Skin of body (tissue), 2 donors: ENCODE measurements around the gene BEND5.

GRCh38 chr1:46677390-46678434, 6.1 kb downstream of the TEX38 start:
- RAMPAGE, long total RNA = no peak

GRCh38 chr1:46802096-46802575, 3.3 kb downstream of the CYP4B1 start:
- RAMPAGE, long total RNA = no peak

DNA sequence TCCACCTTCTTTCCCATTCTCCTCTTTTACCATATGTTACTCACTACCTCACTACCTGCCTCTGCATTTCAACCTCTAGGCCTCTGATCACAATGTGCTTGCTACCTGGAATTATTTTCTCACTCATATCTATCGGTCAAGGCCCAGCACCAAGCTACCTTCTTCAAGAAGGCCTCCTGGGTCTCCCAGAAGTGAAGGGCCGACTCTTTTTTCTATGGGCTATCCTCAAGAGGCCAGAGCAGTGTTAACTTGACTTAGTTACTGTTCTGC, 1.7 kb downstream of the CYP4A22 start:
- RAMPAGE, long total RNA = no peak

- RAMPAGE, long total RNA = no peak
These were observed 6.8 kb upstream of the FOXE3 start for GRCh38 chr1:47409106-47409854.

GRCh38 chr1:47434194-47434708, 3.6 kb upstream of the FOXD2 start:
- RAMPAGE, long total RNA = no peak

DNA sequence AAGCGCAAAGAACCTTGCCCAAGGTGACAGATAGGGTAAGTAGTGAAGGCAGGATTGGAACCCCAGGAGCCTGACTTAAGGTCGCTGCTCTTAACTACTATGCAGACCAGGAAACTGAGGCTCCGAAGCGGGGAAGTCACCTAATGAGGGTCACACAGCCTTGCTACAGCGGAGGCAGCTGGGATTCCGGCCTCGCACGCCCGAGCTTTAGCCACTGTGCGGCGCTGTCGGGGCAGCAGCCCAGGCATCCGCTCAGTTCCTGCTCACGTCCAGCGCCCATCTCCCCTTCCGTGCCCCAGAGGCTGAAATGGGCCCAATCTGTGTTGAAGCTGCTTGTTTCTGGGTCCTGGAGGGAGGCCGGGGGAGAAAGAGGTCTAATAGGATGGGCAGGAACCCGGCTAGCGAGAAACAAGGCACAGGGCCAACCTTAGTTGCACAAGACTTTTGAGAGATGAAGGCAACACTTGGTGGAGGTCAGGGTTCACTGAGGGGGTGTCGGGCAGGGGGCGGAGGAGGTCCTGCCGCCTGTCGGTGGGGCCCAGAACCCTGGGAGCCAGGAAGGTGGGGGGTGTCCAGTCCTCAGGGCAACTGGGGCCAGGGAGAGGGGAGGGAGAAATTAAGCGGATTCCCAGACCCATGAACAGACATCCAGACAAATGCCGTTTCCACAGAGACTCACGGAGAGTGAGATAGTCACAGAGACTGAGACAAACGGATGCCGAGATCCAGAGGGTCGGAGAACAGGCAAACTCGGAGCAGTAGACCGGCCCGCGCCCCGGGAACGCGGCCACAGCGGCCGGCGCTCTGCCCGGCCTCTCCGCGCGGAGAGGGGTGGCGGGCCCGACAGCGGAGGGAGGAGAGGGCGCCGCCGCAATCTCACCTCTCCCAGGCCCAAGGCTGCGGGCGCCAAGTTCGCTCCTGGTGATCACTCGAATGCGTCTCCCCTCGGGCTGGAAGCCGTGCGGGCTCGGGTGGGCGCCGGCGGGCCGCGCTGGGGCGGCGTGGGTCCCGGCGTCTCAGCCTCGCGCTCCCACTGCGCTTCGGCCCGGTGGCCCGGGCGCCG, 1.1 kb upstream of the FOXD2 start:
- RAMPAGE, long total RNA = no peak

DNA sequence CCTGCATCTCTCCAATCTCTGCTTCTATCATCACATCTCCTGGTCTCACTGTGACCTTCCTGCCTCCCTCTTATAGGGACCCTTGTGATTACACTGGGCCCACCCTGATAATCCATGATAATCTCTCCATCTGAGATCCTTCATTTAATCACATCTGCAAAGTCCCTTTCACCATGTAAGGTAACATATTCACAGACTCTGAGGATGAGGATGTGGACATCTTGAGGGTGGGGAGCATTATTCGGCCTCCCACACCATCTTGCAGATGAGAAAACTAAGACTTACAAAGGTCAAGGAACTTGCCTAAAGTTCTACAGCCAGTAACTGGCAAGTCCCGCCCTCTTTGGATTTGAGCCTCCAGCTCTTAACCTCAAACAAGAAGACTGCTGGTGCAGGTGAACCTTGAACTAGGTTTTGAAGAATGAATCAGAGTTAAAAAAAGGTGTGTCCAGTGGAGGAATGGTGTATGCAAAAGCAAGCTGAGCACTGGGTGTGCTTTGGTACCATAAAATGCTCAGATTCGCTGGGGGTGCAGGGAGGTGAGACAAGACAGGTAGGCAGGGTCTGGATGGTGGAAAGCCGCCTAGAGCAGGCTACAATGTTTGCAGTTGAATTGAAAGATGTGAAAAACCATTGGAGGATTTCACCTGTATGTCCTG, 39.6 kb downstream of the FOXD2 start:
- RAMPAGE, long total RNA = no peak

DNA sequence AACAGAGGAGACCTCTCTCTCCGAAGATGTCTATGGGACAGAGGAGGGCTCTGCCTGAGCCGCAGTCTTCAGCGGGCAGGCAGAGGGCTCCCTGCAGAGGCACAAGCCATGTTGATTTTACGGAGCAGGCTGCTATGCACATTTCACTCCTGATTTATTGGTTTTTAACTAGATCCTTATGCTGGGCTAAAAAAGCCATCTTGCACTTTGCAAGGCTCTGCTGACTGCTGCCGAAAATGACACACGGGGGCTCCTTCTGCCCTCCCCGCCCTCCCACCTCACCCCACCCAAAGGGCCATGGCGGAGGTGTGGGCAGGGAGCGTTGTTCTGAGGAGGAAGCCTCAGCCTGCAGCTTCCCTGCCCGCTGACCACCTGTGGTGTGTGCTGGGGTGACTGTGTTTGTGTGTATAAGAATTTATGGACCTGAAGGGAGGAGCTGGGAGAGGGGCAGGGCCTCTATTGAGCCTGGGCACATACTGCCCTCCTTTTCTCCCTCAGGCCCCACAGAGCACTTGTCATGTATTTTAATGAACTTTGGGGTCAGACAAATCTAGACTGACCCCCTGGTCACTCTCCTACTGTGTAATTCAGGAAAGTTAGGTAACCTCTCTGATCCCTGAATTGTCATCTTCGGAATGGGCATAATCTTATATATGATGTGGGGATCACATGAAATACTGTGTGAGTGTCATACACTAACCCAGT, 71.3 kb downstream of the FOXD2 start:
- RAMPAGE, long total RNA = no peak

DNA sequence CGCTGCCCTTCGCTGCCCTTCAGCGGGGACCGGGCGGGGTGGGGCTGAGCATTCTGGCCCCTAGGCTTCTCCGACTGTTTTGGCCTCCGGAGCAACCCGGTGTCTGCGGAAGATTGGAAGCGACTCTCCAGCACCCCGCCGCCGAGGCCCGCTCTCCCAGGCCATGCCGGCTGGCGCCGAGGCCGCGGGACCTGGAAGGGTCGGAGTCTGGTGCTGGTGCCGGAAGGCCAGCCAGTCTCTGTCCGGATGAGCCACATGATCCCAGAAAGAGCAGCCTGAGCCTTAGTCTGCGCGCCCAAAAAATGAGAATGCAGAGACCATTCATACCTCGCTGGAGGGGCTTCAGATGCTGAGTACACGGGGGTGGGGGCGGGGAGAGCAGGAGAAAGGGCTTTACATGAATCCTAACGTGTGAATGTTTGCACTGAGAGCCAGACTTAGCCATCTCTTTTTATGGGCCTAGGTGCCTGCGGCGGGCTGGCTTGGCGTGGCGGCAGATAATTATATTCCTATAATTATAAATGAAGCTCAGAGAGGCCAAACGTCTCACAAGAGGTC, 272.1 kb downstream of the FOXD2 start:
- RAMPAGE, long total RNA = no peak

- RAMPAGE, long total RNA = no peak
These were observed 270.9 kb downstream of the TRABD2B start for GRCh38 chr1:47726283-47726725.

- RAMPAGE, long total RNA = no peak
These were observed 232.1 kb downstream of the TRABD2B start for GRCh38 chr1:47764824-47765802.

GRCh38 chr1:47808665-47809143, 188.5 kb downstream of the TRABD2B start:
- RAMPAGE, long total RNA = no peak

DNA sequence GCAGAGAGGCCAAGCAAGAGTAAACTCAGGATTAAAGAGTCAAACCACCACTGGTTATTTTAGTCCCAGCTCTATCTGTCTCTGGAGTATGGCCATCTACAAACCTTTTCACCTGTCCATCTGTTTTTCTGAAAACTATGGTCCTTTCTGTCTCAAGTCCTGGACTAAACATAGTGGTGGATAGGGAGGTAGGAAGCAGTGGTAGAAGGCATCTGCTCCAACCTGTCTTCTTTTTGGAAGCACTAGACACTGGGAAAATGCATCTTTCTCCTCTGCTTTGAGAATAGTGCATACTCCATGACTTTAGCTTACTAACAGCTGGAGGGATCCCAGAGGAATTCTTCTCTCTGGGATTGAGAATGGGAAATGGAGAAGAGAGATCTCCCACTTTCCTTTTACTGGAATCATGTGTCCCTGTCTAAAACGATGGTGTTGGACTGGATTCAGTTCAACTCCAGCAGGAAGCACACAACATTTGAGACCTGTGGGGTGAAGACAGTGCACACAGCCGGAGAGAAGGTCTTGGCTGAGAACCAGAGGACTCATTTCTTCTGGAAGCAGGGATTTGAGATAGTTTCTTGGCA, 58.8 kb downstream of the TRABD2B start:
- RAMPAGE, long total RNA = no peak

- RAMPAGE, long total RNA = no peak
These were observed 4.6 kb downstream of the TRABD2B start for GRCh38 chr1:47992527-47993068.

- RAMPAGE, long total RNA = no peak
These were observed 8.0 kb upstream of the SLC5A9 start for GRCh38 chr1:48214222-48215196.

GRCh38 chr1:48776242-48777292, at the start of gene BEND5:
BEND5 (minus strand) TSS chr1:48776891.
- RAMPAGE, long total RNA = no peak

- RAMPAGE, long total RNA = no peak
These were observed 506.1 kb upstream of the BEND5 start for GRCh38 chr1:49282760-49283261.

GRCh38 chr1:50175579-50176141, 66.9 kb downstream of the ELAVL4 start:
- RAMPAGE, long total RNA = no peak

- RAMPAGE, long total RNA = no peak
These were observed 70.9 kb downstream of the ELAVL4 start for GRCh38 chr1:50179599-50179942.

- RAMPAGE, long total RNA = no peak
These were observed 201.4 kb downstream of the FAF1 start for GRCh38 chr1:50758444-50759236.